Hematopoietic multipotent progenitor cell (in vitro differentiated cells): ENCODE results near the genes KSR2 and CCDC60.

- CAGE, long polyA plus RNA = no peak
Observed at GRCh38 chr12:116662463-116663404, 75.1 kb downstream of the SPRING1 start.

DNA sequence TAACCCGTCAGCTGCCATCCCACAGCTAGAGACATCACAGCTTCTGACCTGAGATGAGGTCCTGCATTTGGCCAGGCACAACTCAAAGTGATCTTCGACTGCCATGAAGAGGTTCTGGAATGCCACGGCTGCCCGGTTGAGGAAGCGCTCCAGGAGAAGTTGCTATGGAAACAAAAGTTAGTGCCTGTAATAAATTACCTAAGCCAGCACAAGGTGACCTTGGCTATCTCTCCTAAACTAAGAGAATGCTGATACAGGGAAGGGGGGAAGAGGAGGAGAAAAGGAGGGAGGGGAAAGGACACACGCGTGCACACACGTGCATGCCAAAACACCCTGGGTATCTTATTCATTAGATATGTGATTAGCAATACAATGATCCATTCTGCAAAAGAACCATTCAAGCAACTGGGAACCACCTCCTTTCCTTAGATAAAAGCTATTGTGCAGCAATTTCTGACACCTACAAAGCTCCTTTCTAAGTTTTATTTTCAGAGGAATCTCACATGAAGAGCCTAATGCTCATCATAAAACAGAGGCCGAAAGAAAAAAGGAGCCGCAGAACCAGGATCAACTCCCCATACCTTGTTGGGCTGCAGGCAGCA lies 18.1 kb downstream of the SPRING1 start:
- CAGE, long polyA plus RNA = no peak

DNA sequence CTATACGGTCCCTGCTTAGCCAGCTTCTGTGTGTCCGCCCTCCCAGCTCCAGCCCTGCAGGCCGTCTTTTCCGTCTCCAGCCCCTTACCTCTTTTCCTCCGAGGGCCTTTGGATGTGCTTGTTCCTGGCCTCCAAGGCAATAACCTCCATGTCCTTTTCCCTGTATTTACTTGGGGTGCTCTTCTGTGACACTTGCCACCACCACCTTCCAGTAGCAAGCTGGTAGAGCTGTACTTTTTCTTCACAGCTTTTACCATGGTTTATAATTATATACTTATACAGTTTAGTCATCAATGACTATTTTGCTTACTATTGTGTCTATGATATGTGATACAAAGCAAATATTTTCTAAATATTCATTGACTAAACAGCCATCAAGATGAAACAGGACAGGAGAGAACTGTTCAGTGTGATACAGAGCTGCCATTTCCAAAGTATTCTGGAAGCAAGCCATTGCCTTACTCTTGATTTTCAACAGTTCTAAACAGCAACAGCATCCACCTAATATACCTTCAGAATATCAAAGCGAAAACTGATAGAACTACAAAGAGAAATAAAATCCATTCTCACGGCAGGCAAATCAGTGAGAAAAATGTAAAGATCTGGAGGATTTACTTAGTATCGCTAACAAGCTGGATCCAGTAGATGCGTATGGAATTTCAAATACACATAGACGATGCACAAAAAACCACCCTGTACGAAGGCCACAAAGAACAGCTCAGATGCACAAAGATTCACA lies 70.6 kb downstream of the TESC start:
- CAGE, long polyA plus RNA = no peak

DNA sequence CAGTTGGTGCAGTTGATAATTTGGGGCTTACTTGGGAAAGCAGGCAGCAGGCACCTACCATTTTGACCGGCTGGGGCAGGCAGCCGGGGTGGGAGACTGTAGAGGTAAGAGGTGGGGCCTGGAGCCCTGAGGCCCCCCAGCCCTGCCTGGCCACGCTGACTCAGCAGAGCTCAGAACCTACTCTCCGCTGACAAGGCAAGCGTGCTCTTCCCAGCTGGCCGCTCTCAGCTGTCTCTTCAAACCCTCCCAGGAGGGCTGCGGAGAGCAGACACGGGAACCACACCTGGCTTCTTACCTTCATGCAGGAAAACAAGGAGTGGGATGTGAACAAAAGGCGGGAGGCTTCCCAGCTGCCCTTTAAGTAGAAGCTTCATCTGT lies 12.5 kb upstream of the TESC start:
- CAGE, long polyA plus RNA = no peak

GRCh38 chr12:117142016-117142658 lies 42.9 kb upstream of the TESC start:
- CAGE, long polyA plus RNA = no peak

DNA sequence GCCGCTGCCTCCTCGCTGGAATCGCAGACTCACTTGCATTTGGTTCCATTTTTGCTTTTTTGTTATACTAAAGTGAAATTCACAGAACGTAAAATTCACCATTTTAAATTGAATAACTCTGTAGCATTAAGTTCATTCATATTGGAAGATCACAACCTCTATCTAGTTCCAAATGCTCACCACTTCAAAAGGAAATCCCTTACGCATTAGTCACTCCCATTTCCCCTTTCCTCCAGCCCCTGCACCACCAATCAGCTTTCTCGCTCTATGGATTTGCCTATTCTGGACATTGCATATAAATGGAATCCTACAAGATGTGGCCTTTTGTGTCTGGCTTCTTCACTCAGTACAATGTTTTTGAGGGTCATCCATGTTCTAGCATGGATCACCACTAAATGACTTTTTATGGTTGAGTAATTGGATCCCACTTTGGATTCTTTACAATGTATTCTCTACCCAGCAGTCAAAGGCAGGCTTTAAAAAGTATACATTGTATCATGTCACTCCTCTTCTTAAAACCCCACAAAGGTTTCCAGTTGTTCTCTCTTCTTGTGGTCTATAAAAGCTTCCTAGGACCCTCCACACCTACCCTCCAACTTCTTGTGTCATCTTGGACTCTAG lies 294.4 kb downstream of the KSR2 start:
- CAGE, long polyA plus RNA = no peak

DNA sequence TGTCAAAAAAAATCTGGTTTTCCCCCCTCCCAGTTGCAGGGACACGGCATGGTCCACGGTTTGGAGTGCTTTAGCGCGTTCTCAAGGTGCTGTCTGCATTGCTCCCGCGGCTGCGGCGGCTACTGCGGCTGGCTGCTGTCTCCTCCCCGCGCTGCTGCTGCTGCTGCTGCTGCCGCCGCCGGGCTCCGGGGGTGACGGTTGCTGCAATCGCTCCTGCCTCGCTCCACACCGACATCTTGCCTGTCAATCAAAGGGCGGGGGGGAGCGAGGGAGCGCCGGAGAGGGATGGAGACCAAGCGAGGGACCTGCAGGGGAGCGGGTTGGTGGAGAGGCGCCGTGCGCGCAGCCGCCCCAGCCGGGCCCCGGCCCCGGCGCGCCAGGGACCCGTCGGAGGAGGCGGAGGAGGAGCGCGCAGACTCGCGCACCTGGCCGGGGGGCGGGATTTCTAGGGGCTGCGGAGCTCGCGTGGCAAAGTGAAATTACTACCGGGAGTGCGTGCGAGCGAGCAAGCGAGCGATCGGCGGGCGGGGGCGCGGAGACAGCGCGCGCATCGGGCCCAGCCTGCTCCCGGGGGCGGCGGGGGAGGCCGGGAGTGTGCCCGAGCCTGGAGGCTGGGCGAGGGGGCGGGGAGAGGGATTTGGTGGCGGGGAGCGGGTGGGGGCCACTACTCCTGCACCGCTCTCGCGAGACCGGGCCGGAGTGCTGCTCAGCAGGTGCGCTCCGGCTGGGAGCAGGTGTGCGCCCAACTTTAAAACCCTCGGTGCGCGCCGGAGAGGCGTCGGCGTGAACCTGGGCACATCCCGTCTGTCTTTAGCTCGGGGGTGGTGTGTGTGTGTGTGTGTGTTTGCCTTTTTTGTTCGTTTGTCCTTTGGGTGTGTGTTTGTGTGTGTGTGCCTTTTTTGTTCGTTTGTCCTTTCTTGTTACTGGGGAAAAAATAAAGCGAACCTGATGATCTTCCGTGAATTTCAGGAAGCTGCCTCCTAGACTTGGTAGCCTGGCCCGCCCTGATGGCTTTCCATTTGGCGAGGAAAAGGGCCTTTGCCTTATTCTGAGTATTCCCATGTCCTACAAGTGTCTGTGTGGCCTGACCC lies at the start of gene KSR2:
TSS of gene KSR2 (minus strand) at position 249 of the 1,091 bp plus-strand sequence.
- CAGE, long polyA plus RNA = no peak

DNA sequence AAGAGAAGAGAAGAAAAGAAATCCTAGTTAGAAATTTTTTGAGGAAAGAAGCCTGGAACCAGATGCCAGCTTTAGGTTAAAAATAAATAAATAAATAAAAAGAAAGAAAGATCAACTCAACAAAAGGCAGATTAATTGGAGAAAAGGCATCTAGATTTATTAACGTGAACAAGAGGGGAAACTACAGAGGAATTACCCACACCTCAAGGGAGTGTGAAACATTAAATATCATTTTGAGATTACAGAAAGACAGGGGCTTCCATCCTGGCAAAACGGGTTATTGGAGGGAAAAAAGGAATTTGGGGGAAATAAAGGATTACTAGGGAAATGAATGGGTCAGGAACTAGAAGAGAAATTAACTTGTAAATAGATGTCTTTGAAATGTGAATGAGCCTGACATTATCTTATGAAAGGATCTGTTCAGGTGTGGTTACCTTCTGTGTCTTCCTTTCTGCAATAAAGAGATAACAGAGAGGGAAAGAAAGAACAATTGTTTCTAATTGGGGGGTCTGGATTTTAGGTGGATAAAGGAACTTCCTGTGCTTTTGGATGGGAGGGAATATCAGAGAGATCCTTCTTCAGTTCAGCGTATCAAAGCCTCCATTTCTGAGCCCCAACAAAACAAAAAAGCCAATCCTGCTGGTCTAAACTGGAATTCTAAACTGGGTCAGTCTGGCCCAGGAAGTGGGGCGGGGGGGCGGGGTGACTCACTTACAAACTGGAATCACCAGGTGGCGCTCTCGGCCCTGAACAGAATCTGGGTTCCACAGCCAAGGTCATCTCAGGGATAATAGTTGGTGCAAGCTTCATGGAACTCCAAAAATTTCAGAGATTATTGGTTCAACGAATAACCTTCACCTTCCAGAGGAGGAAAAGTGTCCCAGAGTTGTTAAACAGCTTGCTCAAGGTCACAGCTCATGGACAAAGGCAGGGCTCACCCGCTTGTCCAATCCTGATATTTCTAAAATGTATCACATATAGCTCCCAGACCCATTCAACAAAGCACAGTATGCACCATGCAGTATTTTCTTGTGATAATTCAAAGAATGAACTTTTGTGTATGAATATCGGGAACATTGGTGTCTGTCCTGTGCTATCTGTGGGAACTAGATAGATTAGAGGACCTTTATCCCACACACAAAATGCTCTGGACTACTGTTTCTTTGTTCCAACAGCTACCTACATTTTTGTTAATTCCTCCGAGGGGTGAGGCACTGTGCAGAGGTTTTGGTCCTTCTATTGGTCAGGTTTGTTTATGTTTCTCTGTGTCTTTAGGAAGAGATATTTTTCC lies 15.2 kb upstream of the PEBP1 start:
- CAGE, long polyA plus RNA = no peak

GRCh38 chr12:118181264-118181833 lies 45.4 kb downstream of the PEBP1 start:
- CAGE, long polyA plus RNA = no peak

DNA sequence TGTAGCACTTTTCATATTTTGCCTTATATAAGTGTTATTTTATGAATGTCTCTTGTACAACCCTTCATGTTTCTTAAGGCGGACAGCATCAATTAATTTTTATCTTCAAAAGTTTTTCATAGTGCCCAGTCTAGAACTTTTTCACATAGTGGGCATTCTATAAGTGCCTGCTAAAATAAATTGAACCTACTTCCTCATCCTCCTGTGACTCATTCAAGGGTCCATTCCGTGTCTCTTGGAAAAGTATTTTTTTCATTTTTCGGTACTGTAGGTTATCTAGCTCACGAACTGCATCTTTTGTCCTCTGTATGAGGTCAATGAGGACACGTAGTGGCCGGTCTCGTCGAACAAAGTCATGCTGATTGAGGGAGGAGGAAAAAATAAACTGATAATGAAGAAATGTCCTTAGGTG lies 65.2 kb downstream of the PEBP1 start:
- CAGE, long polyA plus RNA = no peak

GRCh38 chr12:119008523-119009603 lies 27.5 kb downstream of the SRRM4 start:
- CAGE, long polyA plus RNA = no peak

DNA sequence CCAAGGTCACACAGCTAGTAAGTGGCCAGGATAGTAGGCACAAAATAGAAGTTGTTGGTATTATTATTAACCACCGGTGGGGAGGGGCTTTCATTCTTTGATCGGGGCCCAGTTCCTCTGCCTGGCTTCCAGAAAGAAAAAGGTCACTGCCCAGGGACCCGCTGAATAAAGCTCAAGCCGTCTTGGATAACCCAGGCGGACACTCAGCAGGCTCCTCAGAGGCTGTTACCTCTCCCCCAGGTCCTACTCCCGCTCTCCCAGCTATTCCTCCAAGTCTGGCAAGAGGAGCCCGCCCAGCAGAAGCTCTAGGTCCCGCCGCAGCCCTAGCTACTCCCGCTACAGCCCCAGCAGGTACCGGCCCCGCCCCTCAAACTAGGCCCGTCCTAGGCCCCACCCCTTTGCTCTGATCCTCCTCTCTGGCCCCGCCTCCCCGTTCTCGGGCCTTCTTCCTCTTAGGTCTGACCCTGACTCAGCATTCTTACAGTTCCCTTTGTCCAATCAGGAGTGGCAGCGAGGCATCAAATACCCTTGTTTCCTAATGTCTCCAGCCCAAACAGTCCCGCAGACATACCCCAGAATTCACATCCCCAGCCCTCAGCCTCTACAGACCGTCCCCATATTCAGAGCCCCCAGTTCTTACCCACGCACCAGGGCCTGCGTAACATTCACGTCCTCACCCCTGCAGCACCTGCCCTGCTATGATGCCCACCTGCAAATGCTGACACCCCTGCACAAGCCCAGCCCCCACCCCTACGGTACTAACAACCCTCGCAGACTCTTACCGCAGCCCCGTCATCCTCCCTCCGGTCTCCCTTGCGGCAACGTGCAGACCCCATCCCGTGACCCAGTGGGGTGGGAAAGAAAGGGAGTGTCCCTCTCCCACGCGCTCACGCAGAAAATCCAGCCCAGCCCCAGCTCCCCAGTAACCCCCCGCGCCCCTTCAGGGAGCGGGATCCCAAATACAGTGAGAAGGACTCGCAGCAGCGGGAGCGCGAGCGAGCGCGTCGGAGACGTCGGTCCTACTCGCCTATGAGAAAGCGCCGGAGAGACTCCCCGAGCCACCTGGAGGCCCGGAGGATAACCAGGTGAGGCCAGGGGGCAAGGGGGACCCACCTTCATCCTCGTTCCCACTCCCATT lies 25.1 kb upstream of the HSPB8 start:
- CAGE, long polyA plus RNA = no peak

GRCh38 chr12:119203974-119204534 lies 25.3 kb downstream of the HSPB8 start:
- CAGE, long polyA plus RNA = no peak

GRCh38 chr12:119334085-119334849 lies at the start of gene CCDC60:
Gene CCDC60 (plus strand): TSS chr12:119334729.
- CAGE, long polyA plus RNA = no peak

DNA sequence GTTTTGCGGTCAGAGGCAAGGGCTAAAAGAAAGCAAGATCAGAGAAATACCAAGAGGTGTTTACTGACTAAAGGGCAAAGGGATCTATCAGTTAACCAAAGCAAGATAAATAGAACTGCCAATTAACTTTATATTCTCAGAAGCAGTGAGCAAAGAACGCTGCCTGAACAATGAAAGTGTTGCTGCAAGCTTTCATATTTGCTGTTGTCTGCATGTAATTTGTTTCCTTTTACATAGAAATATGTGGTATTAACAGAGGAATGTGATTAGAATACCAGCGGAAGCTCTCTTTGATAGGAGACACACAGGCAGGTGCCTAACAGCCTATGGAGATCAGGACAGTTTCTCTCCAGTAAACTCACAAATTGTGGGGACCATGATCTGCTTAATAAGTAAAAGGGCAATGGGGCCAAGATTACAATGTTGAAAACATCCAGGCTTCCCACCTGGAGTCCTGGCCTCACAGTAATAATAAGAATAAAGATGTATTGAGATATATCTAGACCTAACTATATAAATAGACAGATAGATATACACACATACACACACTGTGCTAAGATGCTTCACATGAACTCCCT lies 31.1 kb downstream of the CCDC60 start:
- CAGE, long polyA plus RNA = no peak

DNA sequence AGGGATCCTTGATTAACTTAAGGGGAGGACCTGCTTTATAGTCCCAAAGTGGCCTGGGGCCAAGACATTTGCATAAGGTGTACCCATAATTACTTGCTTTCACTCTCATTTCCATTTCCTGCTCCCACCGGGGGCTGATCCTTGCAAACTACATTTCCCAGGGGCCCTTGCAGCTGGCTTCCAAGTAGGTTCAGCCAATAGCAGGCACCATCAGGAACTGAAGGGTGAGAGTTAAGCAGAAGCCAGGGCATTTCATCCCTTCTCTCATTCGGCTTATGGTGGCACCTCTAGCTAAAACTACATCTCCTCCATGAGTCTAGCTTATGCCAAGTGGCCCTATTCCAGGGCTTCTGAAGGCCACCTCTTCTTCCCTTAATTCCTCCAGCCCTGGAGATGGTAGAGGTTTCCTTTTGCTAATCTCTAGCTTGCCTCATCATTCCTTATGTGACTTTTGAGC lies 88.8 kb downstream of the CCDC60 start:
- CAGE, long polyA plus RNA = no peak

DNA sequence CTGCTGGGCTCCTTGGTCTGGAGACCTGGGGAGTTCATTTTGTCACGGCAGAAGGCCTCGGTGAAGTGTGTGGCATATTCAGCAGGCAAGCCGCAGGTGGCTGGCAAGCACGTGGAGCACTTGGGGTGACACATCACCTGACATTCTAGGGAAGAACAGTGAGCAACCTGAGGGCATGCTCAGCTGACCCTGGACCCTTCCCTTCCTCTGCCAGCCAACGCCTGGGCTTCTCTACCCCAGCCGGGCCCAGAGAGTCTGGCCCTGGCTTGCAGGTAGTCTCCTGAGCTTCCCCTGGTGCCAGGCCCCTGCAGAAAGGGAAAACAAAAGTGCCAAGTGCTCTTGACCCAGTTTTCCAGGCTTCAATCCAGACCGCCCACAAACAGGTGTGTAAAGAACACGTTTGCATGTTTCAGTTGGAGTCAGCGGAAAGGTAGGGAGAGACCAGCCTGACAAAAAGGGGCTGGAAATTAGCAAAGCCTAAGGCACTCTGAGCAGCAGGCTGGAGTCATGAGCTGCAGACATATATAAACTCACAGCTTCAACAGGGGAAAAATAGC lies 45.6 kb downstream of the PRKAB1 start:
- CAGE, long polyA plus RNA = no peak

DNA sequence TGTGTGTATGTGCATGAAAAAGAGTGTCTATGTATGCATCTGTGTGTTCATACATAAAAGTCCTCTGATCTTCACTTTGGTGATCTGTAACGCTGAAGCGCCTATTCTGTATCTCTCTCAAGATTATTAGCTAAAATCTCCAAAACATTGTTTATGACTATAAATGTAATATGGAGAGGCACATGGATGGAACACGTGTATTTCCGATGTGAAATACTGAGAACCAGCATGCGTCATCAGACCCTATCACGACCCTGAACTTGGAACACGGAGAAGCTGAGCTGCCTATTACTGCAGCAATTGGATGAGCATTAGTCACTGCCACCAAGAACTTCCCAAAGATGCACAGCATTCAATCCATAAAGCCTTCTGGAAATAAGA lies 61.9 kb downstream of the PRKAB1 start:
- CAGE, long polyA plus RNA = no peak

GRCh38 chr12:119803928-119804929 lies 72.9 kb downstream of the CIT start:
- CAGE, long polyA plus RNA = no peak

- CAGE, long polyA plus RNA = no peak
Observed at GRCh38 chr12:120096308-120097391, 19.9 kb downstream of the RAB35 start.